A549 (cell line): ENCODE measurements around the genes DDT, CABIN1 and GUCD1.

DNA sequence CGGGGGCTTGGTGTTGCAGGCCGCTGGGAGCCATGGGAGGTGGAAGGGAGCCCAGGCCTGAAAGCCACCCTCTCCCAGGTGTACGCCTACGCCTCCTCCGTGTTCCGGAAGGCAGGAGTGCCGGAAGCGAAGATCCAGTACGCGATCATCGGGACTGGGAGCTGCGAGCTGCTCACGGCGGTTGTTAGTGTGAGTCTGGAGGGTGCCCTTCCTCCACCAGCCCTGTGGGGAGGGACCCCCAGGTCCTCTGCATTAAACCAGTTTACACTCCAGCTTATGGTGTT is 11.6 kb upstream of the MIF start:
- PRO-cap: no peak
CAGE:
- cytosol, long polyA plus RNA: no peak
- long polyA plus RNA: no peak
- nucleus, long polyA plus RNA: no peak

GRCh38 chr22:23906727-23907703 is 12.8 kb downstream of the MIF start:
- PRO-cap: no peak
CAGE:
- cytosol, long polyA plus RNA: no peak
- long polyA plus RNA: no peak
- nucleus, long polyA plus RNA: no peak

DNA sequence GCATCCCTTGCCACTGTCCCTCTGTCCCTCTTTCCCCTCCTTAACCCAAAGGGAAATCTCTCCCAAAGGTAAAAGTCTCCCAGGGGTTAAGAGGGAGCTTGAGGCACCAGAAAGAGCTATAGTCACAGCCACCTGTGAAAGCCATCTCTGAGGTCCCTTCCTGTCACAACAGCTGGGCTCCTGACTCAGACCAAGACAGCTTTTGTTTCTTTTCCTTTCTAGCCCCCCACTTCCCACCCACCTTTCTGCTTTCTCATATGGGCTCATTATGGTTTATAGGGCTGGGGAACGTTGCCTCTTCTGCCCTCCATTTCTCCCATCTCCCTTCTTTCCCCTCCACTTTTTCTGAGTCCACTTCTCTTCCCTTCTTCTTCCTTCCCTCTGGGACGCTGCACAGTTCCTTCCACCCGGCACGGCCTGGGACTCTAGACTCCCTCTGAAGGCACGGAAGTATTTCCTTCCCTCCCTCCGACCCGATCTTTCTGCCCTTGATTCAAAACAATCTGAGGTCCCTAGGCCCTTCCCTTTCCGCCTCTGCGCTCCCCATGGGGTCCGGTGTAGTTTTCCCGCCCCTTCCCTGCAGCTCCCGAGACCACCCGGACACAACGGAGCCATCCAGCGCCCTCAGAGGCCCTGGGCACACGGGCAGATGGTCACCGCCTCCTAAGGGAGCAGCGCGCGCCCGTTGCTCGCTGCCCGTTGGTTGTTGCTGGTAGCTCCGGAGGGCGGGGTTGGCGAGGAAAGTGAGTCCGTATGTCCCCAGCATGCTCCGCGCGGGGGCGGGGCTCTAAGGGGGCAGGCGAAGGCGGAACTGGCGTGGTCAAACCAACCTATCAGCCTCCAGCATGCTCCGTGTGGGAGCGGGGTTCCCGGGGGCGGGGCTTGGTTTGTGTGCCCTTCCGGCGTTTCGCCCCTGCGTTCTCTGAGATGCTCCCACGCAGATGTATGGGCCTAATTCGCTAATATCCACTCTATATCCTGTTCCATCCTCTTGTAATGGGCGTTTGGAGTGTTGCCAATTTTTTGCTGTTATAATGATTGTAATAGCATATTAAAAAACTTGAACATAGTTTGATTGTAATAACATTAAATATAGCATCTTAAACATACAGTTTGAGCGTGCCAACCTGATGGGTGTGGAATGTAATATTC is 19.5 kb downstream of the MIF start:
- PRO-cap: bidirectional peak, plus-strand start at position 925 of the sequence, minus-strand start at position 699 of the sequence
CAGE:
- cytosol, long polyA plus RNA: no peak
- long polyA plus RNA: no peak
- nucleus, long polyA plus RNA: no peak

- PRO-cap: no peak
CAGE:
- cytosol, long polyA plus RNA: no peak
- long polyA plus RNA: no peak
- nucleus, long polyA plus RNA: no peak
Observed at GRCh38 chr22:23924931-23925626, 30.9 kb downstream of the MIF start.

- PRO-cap: no peak
CAGE:
- cytosol, long polyA plus RNA: no peak
- long polyA plus RNA: no peak
- nucleus, long polyA plus RNA: no peak
Observed at GRCh38 chr22:23974198-23974738, at the start of gene DDT. DDT (minus strand) TSS chr22:23974441.

GRCh38 chr22:24011144-24012151 is at the start of gene CABIN1:
CABIN1 (plus strand) TSS chr22:24011304.
- PRO-cap: bidirectional peak, plus-strand start at chr22:24011304, minus-strand start at chr22:24011037
CAGE:
- cytosol, long polyA plus RNA: start-site peak on the plus strand at chr22:24011326-24011378, 58 and 110 reads in 2 replicates
- long polyA plus RNA: no peak
- nucleus, long polyA plus RNA: start-site peak on the plus strand at chr22:24011306-24011414, 185 and 650 reads in 2 replicates

GRCh38 chr22:24246136-24246781 is 1.4 kb upstream of the GGT5 start:
- PRO-cap: no peak
CAGE:
- cytosol, long polyA plus RNA: no peak
- long polyA plus RNA: no peak
- nucleus, long polyA plus RNA: no peak

DNA sequence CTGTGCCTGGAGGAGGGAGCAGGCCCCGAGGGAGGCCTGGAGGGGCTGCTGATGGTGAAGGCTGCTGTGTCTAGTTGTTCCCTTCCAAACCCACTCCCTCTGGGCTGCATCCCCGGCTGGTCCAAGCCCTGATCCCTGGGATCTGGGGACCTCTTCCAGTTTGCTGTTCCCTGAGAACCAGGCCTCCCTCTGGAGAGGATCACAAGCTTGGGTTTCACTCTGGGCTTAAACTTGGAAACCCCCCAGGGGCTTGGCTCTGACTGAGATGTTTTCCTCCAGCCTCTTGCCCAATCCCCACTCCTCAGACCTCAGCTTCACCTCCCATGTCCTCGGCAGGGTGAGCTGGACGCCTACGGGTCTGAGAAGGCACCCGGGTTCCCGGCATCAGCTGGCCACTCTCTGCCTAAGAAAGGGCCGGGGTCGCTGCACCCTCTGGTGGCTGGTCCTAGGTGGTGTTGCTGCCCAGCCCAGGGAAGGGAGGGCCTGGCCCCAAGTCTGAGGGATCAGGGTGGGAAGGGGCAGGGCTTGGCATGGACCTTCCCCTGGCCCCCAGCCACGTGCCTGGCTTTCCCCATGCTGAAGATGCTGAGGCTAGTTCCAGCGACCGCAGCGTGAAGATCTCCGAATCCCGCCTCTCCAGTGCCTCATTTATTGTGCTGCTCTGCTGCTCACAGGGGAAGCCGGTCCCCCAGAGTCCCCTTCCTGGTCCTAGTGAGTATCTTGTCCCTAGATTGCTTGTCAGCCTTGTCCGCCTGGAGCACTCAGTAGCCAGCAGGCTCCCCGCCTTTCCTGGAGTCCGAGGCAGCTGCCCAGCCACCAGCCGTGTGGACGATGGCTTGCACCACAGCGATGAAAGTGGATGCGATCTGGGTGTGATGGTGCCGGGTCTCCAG is 2.7 kb upstream of the GGT5 start:
- PRO-cap: no peak
CAGE:
- cytosol, long polyA plus RNA: no peak
- long polyA plus RNA: no peak
- nucleus, long polyA plus RNA: no peak

GRCh38 chr22:24383996-24384499 is 43.4 kb upstream of the ADORA2A start:
- PRO-cap: no peak
CAGE:
- cytosol, long polyA plus RNA: no peak
- long polyA plus RNA: no peak
- nucleus, long polyA plus RNA: no peak

- PRO-cap: no peak
CAGE:
- cytosol, long polyA plus RNA: no peak
- long polyA plus RNA: no peak
- nucleus, long polyA plus RNA: no peak
Observed at GRCh38 chr22:24419642-24420593, 7.5 kb upstream of the ADORA2A start.

DNA sequence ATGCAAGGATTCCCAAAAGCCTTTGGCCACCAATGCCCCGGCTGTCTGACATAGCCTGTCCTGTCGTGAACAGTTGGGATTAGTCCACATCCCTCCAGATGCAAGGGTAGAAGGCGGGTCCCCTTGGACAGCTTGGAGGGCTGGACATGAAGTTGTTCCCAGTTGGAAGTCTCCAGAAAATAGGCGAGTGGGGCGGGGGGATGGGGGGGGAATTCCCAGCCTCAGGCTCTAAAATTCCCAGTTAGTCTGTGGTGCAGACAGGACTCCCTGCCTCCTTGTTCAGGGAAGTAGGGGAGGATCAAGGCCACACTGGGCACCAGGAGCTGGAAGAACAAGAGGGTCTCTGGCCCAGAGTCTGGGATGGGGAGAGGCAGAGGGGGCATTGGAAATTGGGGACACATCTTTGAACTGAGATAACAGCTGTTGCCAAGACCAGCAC is 5.2 kb upstream of the ADORA2A start:
- PRO-cap: no peak
CAGE:
- cytosol, long polyA plus RNA: no peak
- long polyA plus RNA: no peak
- nucleus, long polyA plus RNA: no peak

DNA sequence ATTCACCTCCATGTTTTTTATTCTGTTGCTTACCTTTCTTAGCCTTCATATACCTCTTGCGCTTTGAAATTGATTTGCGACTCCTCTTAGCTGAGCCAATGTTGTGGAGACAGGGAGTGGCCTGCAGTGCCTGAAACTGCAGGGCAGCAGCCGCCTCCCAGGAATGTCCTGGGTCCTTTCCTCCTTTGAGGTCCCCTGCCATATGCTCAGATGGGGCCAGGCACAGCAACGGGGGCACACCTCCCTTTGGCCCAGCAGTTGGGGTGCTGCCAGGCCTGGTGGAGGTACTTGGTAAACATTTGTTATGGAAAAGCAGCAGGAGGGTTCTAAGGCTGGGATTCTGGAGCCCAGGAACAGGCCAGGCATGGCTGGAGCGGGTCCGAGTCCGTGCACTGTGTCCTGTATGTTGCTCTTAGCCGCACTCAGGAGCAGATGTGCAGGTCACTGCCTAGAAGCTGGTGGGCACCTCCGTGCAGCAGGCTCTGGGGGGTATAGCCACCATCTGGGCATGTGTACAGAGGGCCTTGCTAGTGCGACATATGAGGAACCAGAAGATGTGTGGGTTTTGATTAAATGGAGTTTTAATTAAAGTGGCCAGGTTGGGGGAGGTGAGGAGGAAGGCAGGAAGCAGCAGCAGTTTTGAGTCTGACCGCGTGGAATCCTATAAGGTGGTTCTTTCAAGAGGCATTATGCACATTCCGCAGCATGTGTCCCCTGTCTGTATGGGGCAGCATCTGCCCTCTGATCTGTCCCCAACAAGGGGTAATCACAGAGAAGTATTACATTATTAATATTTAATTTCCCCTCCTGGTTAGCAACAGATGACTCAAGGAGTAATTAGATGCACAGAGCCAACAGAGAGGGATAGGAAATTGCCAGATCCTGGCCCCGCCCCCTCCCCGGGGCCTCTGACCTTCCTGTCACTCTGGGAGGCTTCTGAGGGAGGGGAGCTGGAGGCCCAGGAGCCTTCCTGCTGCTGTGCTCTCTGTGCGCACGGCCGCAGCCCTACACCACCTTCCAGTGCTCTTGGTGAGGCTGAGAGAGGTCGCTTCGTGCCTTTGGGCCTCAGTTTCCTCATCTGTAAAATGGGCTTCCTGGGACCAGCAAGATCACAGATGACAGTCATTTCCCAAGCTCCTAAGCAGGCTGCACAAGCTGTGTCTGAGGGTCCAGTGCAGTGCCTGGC is 1.6 kb downstream of the ADORA2A start:
- PRO-cap: no peak
CAGE:
- cytosol, long polyA plus RNA: no peak
- long polyA plus RNA: no peak
- nucleus, long polyA plus RNA: no peak

DNA sequence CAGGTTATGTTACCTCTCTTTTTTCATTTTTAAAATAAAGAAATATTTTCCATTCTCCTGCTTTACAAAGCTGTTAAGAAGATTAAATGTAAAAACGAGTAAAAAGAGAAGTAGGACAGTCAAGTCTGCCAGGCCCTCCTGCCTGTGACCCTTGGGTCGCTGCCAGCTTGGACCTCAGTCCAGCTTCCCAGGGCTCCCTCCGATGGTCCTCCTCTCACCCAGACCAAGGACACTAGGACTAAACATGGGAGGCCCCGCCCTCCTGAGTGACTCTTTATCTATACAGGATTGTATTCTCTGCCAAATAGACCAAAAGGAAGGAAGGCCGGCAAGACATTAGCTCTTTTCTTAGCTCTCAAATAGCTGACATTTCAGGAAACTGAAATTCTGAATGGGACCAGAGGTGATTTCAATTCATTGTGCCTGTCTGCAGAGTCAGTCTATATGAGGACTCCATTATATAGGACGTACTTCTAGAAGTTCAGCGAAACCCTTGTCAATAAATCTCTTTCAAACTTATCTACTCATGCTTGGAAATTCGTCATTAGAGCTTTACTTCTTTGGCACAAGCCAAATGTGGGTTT is 28.4 kb downstream of the ADORA2A start:
- PRO-cap: no peak
CAGE:
- cytosol, long polyA plus RNA: no peak
- long polyA plus RNA: no peak
- nucleus, long polyA plus RNA: no peak

DNA sequence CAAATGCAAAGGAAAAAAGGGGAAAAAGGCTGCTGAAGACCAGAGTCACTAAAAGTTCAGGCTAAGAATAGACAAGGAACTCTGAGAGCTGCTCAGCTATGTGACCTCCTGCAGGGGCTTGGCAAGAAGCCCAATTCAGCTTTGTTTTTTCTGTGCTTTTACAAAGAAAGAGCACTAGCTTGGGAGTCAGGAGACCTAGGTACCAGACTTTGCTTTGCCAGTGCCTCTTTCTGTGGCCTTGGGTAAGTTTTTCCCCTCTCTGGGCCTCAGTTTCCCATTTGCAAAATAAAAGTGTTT is 28.1 kb upstream of the UPB1 start:
- PRO-cap: no peak
CAGE:
- cytosol, long polyA plus RNA: no peak
- long polyA plus RNA: no peak
- nucleus, long polyA plus RNA: no peak

GRCh38 chr22:24499546-24500126 is 4.5 kb downstream of the UPB1 start:
- PRO-cap: no peak
CAGE:
- cytosol, long polyA plus RNA: no peak
- long polyA plus RNA: no peak
- nucleus, long polyA plus RNA: no peak

DNA sequence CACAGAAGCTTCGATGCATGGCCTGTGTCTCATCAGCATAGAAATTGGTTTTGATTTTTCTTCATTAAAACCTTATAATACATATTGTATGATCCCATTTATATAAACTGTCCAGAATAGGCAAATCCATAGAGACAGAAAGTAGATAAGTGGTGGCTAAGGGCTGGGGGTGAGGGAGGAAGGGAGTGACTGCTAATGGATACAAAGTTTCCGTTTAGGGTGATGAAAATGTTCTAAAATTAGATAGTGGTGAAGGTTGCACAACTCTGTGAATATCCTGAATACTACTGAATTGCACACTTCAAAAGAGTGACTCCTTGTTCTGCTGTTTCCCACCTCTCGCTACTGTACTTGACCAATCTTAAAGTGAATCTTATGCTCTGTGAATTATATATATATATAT is 16.1 kb downstream of the UPB1 start:
- PRO-cap: no peak
CAGE:
- cytosol, long polyA plus RNA: no peak
- long polyA plus RNA: no peak
- nucleus, long polyA plus RNA: no peak

GRCh38 chr22:24511896-24512383 is 16.8 kb downstream of the UPB1 start:
- PRO-cap: no peak
CAGE:
- cytosol, long polyA plus RNA: no peak
- long polyA plus RNA: no peak
- nucleus, long polyA plus RNA: no peak

DNA sequence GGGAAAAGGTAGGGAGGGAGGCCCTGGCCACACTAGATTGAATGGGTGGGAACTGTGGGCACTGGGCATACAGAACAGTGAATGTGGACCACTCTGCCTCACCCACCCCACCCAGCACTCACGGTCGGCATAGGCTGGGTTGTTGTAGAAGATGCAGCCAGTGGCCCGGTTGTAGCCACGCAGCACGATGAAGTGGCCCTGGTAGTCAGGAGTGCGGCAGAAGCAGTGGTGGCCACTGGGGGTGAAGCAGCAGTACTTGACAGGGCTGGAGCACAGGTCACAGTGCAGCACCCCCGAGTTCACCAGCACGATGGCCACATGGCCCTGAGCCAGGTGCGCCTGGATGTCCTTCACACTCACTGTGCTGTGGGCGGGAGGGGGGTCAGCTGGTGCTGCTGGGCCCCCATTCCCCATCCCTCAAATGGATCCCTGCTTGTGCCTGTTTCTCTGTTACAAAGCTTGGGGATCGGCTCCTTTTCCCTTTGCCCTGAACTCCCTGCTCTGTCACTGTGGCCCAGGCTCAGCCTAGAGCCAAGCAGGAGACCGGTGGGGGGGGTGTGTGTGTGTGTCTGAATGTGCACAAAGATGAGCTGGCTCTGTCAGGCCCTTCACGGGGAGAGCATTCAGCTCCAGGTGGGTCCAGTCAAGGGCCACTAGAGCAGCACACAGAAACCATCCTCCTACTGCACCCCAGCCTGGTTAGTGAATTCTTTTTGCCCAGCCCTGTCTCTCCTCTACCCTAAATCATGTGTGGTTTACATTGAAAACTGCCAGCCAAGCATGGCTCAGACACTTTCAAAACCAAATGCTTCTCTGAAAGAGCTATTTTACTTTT is 11.0 kb downstream of the GUCD1 start:
- PRO-cap: no peak
CAGE:
- cytosol, long polyA plus RNA: no peak
- long polyA plus RNA: no peak
- nucleus, long polyA plus RNA: no peak

DNA sequence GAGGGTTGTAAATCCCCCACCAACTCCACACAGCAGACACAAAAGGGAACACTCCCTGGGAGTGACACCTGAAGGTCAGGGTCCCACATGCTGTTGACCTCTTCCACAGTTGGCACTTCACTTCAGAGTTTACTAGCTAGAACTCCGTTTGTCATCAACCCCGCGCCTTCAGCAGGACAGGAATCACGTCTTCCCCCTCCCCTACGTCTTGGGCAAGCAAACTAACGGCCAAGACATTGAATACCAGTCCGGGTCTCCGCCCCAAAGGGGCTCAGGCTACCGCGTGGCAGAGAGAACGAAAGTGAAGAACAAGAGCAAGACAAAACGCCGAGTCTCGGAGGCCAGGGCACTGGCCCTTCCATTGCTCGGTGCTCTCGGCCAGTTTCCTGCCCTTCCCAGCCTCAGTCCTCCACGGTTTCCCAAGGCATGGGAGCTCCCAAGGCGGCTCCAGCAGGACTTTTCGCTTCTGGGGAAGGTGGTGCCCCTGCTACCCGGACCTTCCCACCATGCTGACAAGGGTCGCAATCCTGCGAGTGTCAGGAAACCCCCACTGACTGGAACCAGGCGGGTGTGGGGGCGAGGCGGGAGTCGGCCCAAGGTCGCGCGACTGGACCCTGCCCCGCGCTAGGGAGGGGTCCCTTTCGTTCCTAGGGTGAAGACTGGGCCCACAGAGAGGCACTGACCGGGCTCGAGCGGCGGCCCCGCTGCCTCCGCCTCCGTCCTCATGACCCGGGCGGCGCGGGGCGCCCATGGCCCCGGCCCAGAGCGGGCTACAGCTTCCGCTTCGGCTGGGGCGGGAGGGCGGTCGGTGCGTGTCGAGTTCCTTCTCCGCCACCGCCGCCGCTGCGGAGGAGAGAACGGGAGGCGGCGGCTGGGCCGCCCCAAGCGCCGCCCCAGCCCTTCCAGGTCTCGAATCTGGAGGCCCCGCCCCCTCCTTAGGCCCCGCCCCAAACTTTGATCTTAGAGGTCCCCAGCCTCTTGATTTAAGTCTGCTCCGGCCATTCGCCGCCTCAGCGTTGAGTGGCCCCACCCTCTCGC is at the start of gene GUCD1:
GUCD1 (minus strand) TSS at position 873 of the 1,038 bp plus-strand sequence.
- PRO-cap: unidirectional peak, minus-strand start at position 774 of the sequence; bidirectional peak, plus-strand start outside the sequence, minus-strand start at position 852 of the sequence
CAGE:
- cytosol, long polyA plus RNA: start-site peak on the minus strand centred at position 856 of the sequence, 164 bp wide, 103 and 468 reads in 2 replicates
- long polyA plus RNA: start-site peak on the minus strand centred at position 916 of the sequence, 43 bp wide, 62 and 47 reads in 2 replicates
- nucleus, long polyA plus RNA: no peak

- PRO-cap: no peak
CAGE:
- cytosol, long polyA plus RNA: no peak
- long polyA plus RNA: start-site peak on the plus strand at chr22:24607662-24607726, 292 and 239 reads in 2 replicates; start-site peak on the plus strand at chr22:24607866-24607938, 15 and 13 reads in 2 replicates
- nucleus, long polyA plus RNA: no peak
Observed at GRCh38 chr22:24607259-24608065, 4.5 kb downstream of the GGT1 start.